ENCODE measurements around the genes COL24A1 and HS2ST1.

- PRO-cap = bidirectional peak, plus-strand start at chr1:86157050, minus-strand start at chr1:86156955
Measured at GRCh38 chr1:86156585-86157302, at the start of gene COL24A1. COL24A1 (minus strand) TSS chr1:86156772.

GRCh38 chr1:86703594-86703953 lies 802 bp upstream of the SH3GLB1 start:
- PRO-cap = no peak

GRCh38 chr1:86703954-86704342 lies 428 bp upstream of the SH3GLB1 start:
- PRO-cap = no peak

- PRO-cap = unidirectional peak, minus-strand start at chr1:86817436
Measured at GRCh38 chr1:86817163-86817789, 96.7 kb downstream of the SELENOF start.

DNA sequence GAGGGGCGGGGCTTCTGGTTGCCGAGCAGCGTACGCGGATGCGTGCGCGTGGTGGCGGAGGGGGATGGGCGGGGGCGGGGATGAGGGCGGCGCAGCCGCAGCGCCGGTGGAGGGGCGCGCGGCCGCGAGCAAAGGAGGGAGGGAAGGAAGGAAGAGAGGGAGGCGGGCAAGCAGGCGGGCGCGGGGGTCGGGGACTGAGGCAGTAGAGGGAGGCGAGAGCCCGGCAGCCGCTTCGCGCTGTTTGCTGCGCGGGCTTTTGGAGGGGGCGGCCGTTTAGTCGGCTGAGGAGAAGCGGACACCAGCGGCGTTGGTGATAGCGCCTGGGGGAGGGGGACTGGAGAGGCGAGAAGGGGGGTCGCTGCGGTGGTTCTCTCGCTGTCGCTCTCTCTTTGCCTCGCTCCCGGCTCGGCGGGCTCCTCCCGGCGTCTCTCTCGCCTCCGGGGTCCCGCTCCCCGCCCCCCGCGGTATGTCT lies at the start of gene HS2ST1:
TSS of gene HS2ST1 (plus strand) at position 92 of the 472 bp plus-strand sequence.
- PRO-cap = bidirectional peak, plus-strand start at position 202 of the sequence, minus-strand start outside the sequence; bidirectional peak, plus-strand start at position 384 of the sequence, minus-strand start at position 430 of the sequence

GRCh38 chr1:86915016-86915861 lies 804 bp downstream of the HS2ST1 start:
- PRO-cap = bidirectional peak, plus-strand start at chr1:86915426, minus-strand start at chr1:86915325; unidirectional peak, minus-strand start at chr1:86915676; unidirectional peak, minus-strand start at chr1:86915727

DNA sequence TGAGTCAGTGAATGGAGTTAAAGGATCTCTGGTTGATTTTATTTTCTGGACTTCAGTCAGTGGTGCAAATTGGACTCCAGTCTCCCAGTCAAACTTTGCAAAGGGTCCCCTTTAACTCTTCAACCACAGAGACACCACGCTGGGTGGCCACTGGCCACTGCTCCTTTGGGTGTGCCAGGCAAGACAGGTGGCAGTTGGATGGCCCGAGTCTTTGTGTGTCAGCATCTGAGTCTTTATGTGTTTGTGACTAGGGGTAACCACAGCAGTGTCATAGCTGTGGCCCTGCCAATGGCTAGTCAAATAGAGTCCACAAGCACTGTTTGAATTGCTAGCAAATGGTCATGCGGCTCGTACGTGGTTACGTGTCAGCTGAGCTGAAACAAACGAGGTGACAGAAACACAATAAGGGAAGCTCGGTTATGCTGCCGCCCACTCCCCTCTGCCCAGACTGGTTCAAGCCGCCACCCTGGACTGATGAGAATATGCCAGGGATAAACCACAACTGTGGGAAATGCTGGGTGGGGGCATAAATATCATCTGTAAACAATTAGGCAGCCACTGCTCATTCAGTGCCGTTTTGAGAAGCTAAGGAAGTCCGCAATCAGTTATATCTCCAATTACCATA lies 174.3 kb upstream of the LMO4 start:
- PRO-cap = no peak

GRCh38 chr1:87346159-87346677 lies 17.5 kb downstream of the LMO4 start:
- PRO-cap = no peak

DNA sequence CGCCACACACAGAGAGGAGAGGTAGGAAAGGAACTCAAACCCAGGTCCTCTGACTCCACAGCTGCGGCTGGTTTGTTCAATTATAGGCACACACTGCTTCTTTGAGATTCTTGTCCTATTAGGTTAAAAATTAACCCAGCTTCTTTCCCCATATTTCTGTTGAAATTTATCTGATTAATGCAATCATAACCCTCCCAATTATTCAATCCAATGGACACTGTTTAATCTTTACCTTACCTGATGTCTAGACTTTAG lies 248.4 kb downstream of the LMO4 start:
- PRO-cap = no peak

GRCh38 chr1:89068696-89069401 lies 3.8 kb upstream of the GBP1 start:
- PRO-cap = no peak

DNA sequence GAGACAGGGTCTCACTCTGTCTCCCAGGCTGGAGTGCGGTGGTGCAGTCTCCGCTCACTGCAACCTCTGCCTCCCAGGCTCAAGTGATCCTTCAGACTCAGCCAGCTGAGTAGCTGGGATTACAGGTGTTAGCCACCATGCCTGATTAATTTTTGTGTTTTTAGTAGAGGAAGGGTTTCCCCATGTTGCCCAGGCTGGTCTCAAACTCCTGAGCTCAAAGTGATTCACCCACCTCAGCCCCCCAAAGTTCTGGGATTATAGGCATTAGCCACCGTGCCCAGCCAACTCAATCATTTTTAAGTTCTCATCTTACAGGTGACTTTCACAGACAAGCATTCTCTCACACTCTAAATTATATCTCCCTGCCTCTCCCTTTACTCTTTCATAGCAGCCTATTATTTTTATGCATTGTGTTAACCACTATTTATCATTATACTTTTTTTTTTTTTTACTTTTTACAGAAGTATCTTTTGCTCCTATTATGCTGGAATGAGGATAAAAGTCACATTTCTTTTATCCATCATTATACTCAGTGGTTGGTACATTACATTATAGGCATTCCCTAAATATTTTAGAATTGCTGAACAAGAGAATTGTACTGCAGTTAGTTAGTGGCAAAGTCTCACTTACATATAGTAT lies 9.8 kb downstream of the GBP2 start:
- PRO-cap = no peak

GRCh38 chr1:89583165-89583966 lies 49.6 kb upstream of the LRRC8C start:
- PRO-cap = no peak

- PRO-cap = no peak
Measured at GRCh38 chr1:89607116-89607667, 25.7 kb upstream of the LRRC8C start.

- PRO-cap = no peak
Measured at GRCh38 chr1:89611763-89612193, 21.1 kb upstream of the LRRC8C start.

GRCh38 chr1:89657713-89658440 lies 25.0 kb downstream of the LRRC8C start:
- PRO-cap = no peak

DNA sequence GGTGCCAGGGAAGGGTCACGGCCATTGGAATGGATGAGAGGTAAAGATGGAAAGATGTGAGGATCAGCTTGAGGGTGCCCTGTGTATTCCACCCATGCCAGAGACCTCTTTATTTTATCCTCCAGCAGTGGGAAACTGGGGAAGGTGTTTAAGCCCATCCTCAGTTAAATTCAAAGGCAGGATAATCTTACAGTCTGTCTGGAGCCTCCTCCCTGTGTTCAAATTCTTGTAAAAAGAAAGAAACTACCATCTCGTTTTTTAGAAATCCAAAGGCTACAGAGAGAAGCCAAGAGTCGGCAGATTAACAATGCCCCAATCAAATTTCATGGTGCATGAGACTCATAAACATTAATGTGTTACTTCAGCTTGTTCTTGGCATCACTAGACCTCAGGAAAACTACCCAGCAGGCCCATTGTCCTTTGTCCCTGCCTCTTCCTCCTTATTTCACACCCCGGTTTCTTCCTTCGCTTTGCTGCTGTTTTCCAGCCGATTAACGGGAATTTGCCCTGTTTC lies 93.1 kb upstream of the LRRC8D start:
- PRO-cap = no peak

DNA sequence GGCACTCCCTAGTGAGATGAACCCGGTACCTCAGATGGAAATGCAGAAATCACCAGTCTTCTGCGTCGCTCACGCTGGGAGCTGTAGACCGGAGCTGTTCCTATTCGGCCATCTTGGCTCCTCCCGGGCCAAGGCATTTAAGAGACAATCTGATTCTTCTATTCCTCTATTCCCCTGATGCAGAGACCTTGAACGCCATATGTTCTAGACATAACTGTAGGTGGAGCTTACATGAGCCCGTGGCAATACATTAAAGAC lies 68.0 kb upstream of the LRRC8D start:
- PRO-cap = unidirectional peak, minus-strand start at position 139 of the sequence

GRCh38 chr1:89754370-89754981 lies 66.4 kb upstream of the LRRC8D start:
- PRO-cap = no peak

DNA sequence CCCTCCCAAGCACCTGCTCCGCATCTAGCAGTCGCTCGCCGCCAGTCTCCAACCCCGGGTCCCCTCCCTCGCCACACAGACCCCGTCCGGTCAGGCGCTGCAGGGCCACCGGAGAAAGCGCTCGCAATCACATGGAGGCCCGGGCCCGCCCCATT lies 173 bp upstream of the LRRC8D start:
- PRO-cap = bidirectional peak, plus-strand start outside the sequence, minus-strand start at position 75 of the sequence

GRCh38 chr1:89822170-89822490 lies 1.3 kb downstream of the LRRC8D start:
- PRO-cap = unidirectional peak, minus-strand start at chr1:89822278